Frontal cortex (tissue), 2 donors: ENCODE results near the genes IL9 and CDC25C.

- RAMPAGE, long total RNA: no peak
Observed at GRCh38 chr5:135895678-135896153, at the start of gene IL9. TSS of gene IL9 (minus strand) at chr5:135895841.

DNA sequence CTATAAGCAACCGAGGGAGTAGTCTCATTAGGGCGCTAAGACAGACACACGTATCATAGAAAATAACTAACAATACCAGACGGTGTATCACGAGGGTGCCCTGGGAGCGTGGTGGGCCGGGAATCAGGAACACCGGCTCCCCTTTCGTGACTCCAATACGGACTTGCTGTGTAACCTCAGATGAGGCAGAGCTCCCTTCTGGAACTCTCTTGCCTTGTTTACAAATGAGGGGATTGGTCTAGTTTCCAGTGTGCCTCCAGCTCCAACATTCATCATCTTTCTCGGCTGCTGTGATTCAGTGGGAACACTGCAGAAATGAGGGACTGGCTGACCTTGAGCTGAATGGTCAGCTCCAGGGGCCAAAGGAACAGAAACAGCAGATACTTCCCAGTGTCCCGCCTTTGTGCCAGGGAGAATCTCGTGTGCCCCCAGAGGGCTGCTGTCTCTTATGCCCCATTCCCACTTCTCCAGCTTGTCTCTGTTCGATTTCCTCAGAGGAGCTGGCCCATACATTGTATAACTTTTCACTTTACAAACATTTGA lies 22.6 kb upstream of the TGFBI start:
- RAMPAGE, long total RNA: no peak

DNA sequence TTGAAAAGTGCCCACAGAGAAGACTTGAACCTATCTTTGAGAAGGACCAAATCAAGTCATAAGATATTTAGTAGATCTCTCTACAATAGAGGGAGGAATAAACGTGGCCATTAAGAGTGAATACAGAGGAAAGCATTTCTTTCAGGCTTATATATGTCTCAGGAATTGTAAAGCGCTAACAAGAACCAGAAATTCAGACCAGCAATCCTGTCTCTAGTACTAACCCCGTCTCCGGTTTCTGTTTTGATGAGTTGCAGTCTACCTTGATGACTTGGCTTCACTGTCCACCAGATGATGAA lies 8.6 kb upstream of the TGFBI start:
- RAMPAGE, long total RNA: no peak

- RAMPAGE, long total RNA: no peak
Observed at GRCh38 chr5:136061225-136061803, 32.5 kb downstream of the TGFBI start.

GRCh38 chr5:136081048-136081501 lies 51.6 kb upstream of the SMAD5 start:
- RAMPAGE, long total RNA: no peak

GRCh38 chr5:136132021-136132520 lies 574 bp upstream of the SMAD5 start:
- RAMPAGE, long total RNA: no peak

GRCh38 chr5:137263945-137264442 lies 235.1 kb downstream of the SPOCK1 start:
- RAMPAGE, long total RNA: no peak

- RAMPAGE, long total RNA: no peak
Observed at GRCh38 chr5:137838050-137838551, 29.6 kb upstream of the MYOT start.

DNA sequence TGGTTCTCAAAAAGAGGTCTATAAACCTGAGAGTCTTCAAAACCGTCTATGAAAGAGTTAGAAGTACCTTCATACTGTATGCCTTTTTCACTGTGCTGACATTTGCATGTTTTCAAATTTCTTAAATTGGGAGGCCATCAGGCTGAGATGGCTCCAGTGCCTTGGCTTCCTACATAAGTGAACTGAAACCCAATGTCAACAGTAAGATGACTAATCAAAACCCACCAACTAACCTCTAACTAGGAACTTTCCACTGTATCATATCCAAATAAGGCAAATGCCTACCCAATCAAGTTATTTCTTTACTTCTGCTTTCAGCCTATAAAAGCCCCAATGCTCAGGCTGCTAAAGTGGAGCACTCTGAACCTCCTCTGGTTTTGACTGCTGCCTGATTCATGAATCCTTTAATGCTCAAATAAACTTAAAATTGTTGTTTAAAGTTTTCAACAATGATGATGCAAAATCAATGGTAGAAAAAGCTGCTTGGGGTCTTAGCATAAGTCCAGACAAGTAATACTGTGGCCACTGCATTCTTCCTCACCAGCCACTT lies 35.0 kb downstream of the FAM13B start:
- RAMPAGE, long total RNA: no peak

DNA sequence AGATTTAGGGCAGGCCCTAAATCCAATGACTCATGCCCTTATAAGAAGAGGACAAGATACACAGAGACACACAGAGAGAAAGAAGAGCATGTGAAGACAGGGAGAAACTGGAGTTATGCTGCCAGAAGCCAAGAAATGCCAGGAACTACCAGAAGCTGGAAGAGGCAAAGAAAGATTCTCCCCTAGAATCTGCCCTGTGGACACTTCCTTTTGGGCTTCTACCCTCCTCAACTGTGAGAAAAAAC lies 8.7 kb downstream of the FAM13B start:
- RAMPAGE, long total RNA: no peak

GRCh38 chr5:138177761-138178287 lies 606 bp downstream of the BRD8 start:
- RAMPAGE, long total RNA: no peak

DNA sequence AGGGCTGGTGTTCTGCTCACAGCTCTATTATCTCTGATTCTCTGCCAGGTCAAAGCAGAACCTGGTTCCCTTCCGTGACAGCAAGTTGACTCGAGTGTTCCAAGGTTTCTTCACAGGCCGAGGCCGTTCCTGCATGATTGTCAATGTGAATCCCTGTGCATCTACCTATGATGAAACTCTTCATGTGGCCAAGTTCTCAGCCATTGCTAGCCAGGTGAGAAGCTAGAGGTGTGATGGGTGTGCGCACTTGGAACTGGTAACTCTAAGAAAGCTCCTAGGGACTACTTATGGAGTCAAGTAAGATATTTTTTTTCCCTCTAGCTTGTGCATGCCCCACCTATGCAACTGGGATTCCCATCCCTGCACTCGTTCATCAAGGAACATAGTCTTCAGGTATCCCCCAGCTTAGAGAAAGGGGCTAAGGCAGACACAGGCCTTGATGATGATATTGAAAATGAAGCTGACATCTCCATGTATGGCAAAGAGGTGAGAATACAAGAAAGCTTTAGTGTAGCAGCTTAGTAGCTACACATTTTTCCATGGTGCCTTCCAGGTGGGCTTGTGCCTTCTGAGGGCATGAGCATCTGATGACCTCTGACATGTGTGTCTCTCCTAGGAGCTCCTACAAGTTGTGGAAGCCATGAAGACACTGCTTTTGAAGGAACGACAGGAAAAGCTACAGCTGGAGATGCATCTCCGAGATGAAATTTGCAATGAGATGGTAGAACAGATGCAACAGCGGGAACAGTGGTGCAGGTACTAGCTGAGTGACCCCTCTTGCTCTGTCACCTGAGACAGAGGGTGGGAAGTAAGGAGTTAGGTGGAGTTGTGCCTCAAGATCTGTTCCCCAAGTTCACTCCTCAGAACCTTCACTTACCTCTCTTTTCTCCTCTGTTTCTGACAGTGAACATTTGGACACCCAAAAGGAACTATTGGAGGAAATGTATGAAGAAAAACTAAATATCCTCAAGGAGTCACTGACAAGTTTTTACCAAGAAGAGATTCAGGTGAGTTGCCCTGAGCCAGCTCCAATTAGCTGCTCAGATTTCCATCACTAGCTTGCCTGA lies 5.6 kb downstream of the KIF20A start:
- RAMPAGE, long total RNA: no peak

- RAMPAGE, long total RNA: no peak
Observed at GRCh38 chr5:138187690-138188377, 8.9 kb downstream of the KIF20A start.

DNA sequence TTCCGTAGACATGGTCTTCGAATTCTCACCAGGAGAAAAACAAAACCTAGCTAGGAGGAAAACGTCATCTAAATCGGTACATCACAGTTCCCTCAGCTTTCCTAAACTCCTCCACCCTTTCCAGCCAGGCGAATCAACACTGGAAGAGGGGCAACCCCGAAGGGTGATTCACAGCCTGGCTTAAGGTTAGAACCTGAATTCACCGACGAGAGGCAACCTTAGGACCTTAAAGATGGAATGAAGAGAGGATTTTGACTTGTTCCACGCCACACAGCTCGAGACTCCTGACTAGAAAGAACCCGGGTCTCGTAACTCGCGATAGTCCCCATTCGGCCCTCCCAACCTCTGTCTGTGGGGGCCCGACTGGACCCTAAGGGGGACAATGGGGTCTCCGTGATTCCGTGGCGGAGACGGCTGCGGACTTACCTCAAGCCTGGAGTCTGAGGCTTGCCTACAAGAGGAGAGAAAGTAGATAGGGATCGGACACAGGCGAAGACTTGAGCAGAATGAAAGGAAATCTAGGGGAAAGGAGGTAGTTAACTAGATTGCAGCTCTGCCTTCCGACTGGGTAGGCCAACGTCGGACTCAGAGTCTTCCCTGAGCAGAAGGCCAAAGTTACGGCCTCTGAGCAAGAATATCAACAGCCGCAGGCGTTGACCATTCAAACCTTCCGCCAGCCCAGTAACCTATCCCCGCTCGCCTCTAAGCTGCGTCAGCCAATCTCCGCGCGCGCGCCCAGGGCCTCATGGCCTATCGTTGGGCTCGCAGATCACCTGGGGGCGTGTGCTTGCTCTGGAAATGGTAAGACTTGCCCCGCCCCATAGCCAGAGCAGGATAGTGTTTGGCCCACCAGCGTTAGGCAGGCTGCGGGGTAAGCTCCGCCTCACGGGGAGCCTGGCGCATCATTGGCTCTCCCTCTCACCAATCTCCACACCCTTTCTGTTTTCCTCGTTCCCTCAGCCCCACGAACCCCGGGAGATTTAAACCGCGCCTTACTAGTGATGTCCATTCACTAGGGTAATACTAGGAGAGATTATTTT lies at the start of gene CDC25C:
Gene CDC25C (minus strand): TSS at position 636 of the 1,040 bp plus-strand sequence.
- RAMPAGE, long total RNA: no peak

DNA sequence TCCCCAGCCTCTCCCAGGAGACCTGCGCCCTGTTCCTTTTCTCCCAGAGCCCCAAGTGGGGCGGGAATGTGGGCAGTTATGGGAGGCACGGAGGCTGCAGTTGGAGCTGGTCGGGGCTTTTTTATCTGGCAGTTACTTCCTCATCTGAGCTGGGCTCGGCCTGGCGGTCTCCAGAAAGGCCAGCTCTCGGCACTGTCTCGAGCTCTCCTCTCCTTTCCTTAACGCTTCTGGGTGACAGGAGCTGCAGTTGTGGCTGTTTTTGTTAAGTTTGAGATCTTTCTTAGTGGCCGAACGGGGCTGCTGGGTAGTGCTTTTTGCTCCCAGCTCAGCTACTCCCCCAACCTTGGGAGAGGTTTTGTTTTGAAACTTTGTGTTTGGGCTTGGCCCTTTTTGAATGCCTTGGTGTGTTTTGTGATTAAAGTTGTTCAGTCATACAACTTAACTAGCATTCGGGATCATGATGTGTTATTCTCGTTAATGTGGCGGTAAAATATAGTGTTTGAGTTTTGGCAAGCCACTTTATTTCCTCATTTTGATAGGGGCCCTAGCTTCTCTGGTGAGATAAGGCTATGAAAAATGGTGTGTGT lies 983 bp downstream of the KDM3B start:
- RAMPAGE, long total RNA: no peak

- RAMPAGE, long total RNA: no peak
Observed at GRCh38 chr5:138464529-138465087, 671 bp upstream of the EGR1 start.

DNA sequence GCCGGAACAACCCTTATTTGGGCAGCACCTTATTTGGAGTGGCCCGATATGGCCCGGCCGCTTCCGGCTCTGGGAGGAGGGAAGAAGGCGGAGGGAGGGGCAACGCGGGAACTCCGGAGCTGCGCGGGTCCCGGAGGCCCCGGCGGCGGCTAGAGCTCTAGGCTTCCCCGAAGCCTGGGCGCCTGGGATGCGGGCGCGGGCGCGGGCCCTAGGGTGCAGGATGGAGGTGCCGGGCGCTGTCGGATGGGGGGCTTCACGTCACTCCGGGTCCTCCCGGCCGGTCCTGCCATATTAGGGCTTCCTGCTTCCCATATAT lies 233 bp upstream of the EGR1 start:
- RAMPAGE, long total RNA: no peak

DNA sequence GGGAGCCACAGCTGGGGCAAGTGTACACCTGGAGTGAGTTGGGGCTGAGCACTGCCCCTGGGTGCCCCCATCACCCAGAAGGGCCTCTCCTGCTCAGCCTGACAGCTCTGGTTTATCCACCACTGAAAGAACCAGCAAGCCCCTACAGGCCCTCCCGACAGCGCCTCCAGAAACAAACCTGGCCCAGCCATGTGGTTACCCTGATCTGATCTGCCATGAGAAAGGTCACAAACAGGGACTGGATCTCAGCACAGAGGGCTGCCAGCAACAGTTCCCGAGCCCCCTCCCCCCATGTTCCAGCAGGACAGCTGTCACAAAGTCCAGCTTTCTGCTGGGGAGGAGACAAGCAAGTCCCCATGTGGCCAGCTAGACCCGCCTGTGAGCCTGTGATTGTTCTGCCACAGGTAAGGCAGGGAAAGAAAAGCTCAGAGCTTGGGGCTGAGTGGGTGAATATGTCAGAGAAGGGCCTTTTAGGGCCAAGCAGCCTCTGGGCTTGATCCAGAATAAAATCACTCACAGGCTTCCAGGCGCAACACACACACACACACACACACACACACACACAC lies 27.8 kb downstream of the EGR1 start:
- RAMPAGE, long total RNA: no peak

- RAMPAGE, long total RNA: no peak
Observed at GRCh38 chr5:138512675-138513232, 30.3 kb downstream of the ETF1 start.

GRCh38 chr5:138557141-138557754 lies 14.2 kb upstream of the ETF1 start:
- RAMPAGE, long total RNA: no peak